Metastatic Pancreatic Carcinoma in the Ovary (tissue), 1 donor: ENCODE measurements around the gene LRFN5.

- PRO-cap: no peak
These were observed 2.6 kb downstream of the FOXA1 start for GRCh38 chr14:37592256-37593105.

DNA sequence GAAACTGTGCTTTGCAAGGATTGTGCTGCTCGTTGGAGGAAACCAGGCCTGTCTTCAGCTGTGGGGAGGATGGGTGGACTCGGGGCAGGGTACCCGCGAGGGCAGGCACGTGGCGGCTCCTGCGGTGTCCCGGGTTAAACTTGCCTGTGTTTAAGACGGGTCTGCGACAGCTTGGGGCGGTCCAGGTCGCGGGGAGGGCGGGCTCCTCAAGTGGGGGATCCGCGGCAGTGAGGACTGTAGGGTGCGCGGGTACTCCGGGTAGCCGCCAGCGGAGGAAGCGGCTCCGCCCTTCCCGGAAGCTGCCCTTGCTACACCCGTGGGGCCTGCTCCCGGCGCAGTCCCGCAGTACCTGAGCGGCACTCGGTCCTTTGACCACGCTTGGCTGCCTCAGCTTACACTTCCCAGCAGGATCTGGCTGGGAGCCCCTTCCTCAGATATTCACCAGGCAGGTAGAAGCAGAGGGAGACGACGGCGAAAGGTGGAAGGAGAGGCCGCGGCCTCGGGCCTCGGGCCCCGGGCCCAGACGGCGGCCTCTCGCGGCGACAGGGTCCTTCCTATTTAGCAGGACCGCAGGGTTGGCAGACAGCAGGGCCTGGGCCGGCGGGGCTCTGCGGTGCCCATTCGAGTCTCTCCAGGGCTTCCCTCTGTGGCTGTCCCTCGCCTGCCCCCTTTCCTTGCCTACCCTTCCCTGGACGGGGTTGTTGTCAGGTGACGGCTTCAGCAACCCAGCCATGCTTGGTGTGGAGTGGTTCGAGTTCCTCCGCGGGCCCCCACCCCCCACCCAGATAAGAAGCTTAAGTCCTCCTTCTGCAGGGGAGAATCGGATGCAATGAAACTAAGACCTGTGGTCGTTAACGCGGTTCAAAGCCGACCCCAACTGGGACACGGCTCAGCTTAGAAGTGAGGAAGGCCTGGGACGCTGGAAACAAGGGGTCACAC is 3.0 kb downstream of the TTC6 start:
- PRO-cap: no peak

- PRO-cap: no peak
These were observed 2.5 kb downstream of the SSTR1 start for GRCh38 chr14:38210009-38210740.

DNA sequence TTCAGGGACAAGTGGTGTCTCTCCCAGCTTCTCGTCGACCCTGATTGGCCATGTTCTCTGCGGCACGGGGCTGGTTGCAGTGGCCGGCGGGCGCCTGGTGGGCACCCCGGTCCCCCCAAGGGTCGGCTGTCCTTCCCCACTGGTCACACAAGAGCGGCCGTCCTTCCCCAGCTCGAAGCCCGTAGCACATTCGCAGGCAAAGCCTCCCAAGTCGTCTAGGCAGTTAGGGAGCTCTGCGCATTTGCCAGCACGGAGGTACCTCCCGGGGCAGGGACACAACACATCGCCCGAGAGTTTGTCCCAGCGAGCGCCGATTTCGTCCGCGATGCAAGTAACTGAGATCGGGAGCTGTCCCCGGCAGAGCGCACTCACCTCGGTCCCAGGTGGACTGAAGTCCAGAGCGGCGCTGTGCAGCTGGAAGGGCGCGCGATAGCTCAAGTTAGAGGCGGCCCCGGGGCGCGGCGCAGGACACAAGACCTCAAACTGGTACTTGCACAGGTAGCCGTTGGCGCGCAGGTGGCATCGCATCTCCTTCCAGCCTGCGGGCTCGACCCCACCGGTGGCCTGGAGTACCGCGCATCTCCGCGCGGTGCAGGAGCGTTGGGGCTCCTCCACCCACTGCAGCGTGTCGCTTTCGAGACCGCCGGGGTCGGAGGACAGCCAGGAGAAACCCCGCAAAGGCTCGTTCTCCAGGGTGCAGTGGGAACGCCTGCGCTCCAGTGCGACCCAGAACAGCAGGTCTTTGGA is 702 bp downstream of the CLEC14A start:
- PRO-cap: no peak

DNA sequence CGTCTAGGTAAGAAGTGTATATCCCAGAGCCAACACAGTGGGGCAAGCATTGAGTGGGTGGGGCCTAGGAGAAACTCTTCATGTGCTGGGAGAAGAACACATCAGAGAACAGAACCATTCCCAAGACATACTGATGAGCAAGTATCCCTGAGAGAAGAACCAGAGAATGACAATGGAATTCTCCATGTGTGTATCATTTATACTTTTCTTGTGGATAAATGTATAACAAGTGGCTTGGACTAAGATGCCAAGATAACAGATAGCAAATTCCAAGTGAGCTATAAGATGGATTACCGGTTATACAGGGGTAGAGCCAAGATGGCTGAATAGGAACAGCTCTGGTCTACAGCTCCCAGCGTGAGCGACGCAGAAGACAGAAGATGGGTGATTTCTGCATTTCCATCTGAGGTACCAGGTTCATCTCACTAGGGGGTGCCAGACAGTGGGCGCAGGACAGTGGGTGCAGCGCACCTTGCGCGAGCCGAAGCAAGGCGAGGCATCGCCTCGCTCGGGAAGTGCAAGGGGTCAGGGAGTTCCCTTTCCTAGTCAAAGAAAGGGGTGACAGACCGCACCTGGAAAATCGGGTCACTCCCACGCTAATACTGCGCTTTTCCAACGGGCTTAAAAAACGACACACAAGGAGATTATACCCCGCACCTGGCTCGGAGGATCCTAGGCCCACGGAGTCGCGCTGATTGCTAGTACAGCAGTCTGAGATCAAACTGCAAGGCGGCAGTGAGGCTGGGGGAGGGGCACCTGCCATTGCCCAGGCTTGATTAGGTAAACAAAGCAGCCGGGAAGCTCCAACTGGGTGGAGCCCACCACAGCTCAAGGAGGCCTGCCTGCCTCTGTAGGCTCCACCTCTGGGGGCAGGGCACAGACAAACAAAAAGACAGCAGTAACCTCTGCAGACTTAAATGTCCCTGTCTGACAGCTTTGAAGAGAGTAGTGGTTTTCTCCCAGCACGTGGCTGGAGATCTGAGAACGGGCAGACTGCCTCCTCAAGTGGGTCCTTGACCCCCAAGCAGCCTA is 85.9 kb downstream of the SEC23A start:
- PRO-cap: unidirectional peak, plus-strand start at position 489 of the sequence; unidirectional peak, minus-strand start at position 697 of the sequence

GRCh38 chr14:39103589-39103811 is 465 bp upstream of the SEC23A start:
- PRO-cap: no peak

DNA sequence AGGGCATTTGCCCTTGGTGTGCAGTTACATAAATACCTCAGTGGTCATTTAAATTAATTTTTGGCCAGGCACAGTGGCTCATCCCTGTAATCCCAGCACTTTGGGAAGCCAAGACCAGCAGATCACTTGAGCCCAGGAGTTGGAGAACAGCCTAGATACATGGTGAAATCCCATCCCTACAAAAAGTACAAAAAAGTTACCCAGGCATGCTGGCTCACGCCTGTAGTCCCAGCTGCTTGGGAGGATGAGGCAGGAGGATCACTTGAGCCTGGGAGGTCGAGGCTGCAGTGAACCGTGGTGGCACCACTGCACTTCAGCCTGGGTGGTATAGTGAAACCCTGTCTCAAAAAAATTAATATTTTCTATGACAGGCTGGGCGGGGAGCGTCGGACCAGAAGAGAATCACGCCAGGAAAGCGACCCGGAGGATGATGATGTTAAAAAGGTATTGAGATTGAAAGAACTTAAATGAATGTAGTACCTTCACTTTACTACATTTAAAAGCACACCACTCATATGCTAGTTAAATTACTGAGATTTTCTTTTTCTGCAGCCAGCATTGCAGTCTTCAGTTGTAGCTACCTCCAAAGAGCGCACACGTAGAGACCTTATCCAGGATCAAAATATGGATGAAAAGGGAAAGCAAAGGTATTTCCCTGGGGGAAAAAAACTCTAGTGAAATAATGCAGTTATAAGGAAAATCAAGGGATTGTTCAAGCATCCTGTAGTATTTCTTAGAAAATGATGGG is 2.2 kb downstream of the PNN start:
- PRO-cap: no peak

GRCh38 chr14:39268235-39268673 is 34.5 kb downstream of the MIA2 start:
- PRO-cap: no peak

DNA sequence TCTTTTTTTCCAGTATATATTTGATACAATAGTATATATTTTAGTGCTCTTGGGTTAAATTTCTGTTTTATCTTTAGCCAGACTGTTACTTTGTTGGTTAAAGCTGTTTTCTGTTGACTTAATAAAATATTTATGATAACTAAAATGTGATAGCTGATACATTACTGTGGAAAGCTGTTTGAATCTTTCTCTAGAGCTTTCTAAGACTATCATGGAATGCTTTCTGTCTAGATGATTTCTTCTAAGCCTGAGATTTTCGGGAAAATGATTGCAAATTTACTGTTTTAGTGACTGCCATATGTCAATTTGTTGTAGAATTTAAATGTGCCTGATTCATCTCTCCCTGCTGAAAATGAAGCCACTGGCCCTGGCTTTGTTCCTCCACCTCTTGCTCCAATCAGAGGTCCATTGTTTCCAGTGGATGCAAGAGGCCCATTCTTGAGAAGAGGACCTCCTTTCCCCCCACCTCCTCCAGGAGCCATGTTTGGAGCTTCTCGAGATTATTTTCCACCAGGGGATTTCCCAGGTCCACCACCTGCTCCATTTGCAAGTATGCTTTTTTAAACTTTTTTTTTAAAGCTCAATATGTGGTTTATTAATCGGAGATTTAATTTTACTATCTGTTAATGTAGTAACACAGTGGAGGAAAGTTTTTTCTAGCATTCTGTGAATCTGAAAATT is 83.7 kb downstream of the FBXO33 start:
- PRO-cap: no peak

- PRO-cap: no peak
These were observed 16.0 kb downstream of the FBXO33 start for GRCh38 chr14:39416091-39416801.

DNA sequence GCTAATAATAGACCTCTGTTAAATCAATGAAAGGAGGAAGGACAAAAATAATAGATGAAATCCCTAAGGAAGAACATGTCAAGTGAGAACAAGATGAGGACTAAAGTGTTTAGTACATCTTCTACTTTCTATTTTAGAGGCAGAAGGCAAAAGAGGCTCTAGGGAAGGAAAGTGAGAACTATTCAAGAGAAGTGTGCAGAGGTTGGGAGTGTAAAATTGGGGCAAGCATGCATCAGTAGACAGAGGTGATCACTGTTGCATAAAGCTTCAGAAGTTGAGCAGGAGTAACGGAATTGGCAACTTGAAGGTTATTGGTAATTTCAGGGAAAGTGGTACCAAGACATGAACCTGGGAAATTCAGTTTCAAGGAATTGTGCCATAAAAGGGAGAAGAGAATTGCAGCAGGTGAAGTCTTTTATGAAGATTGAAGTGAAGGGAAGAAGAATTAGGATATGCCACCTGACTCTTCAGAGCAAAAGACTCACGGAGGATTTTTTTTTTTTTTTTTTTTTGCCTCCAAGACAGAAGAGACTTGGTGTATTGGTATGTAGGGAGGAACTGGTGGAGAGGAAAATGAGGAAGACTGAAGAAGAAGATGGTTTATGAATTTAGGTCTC is 57.1 kb upstream of the FBXO33 start:
- PRO-cap: no peak

DNA sequence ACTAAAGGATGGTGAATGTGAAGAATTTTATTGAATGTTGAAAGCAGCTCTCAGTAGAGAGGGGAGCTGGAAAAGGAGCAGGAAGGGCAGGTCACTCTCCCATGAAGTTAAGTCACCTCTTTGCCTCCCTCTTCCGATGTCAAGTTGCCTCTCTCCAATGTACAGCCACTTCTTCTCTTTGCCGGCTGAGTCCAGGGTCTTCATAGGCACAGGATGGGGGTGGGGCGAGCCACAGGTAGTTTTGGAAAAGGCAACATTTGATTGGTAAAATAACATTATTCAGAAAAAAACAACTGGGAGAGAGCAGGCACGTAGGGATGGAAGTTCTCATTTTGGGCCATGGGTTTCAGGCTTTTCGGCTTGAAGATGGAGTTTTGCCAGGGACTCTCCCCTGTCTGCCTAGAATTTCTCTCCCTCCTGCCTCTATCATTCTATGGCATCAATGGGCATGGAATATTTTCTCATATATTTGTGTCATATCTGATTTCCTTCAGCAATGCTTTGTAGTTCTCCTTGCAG is 821.2 kb upstream of the LRFN5 start:
- PRO-cap: no peak

DNA sequence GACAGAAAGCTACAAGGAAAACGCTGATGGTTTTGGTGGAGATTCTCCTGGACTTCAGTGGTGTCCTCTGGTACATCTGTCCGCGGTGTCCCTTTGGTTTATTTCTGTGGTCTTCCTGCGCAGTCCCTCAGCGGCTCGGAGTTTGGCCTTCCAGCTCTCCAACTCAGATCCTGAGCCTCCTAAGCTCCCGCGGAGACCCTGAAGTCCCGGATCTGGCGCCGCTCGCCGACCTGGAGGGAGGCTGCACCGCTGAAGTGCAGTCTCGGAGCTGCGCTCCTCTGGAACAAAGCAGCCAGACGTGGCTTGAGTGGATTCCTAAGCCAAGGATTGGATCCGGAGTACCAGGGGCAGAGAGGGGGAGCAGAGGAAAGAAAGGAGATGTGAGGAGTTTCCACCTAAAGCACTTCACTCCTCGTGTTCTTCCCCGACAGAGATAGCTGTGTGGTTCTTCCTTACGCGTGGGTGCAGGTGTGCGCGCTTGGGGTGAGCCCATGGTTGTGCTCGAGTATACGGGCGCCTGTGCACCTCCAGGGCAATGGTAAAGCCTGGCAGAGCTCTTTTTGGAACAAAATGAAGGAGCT is 1.4 kb upstream of the LRFN5 start:
- PRO-cap: bidirectional peak, plus-strand start at position 254 of the sequence, minus-strand start at position 172 of the sequence

DNA sequence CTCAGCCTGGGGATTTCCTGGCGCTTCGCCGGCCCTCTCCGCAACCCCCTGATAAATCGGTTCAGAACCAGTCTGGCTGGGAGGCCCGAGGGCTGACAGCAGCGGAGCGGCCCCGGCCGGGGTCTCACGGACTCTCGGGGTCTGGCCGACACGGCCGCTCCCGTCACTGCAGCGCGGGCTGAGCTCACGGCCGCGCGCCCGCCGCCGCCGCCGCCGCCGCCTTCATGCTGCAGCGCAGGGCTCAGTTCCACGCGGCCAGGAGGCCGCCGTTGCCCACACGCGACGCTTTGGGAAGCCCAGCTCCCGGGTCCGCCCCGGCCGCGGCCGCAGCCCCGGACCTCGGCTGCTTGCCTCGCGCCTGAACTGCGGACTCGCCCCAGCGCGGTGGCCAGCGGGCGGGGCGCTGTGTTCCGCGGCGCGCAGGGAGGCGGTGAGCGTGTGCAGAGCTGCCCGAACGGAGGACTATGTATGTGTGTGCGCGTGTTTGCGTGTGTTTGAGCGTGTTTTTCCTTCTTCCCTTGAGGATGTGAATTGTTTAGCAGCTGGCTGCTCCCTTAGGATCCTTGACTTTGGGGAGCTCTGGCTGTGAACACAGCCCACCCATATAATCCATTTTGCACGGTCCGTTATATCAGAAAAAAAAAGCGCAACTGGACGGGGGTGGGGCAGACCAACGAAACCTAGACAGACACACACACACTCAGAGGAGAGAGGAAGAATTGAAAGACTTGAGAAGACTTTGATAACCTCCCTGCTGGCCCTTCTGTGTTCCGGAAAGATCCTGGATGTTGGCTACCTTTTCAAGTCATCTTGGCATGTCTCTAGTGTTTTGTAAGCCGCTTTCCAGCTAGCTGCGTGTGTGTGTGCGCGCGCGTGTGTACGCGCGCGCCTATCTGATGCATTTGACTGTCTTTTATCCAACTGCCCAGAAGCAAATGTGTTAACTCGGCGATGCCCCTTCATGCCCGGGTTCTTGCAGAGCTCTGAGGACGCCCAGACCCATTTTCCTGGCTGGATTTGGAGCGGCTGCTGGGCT is at the start of gene LRFN5:
TSS of gene LRFN5 (plus strand) at position 207 of the 1,036 bp plus-strand sequence.
- PRO-cap: no peak

GRCh38 chr14:44384905-44385839 is 121.9 kb downstream of the FSCB start:
- PRO-cap: no peak

GRCh38 chr14:44798361-44798897 is 98.6 kb upstream of the C14orf28 start:
- PRO-cap: no peak

DNA sequence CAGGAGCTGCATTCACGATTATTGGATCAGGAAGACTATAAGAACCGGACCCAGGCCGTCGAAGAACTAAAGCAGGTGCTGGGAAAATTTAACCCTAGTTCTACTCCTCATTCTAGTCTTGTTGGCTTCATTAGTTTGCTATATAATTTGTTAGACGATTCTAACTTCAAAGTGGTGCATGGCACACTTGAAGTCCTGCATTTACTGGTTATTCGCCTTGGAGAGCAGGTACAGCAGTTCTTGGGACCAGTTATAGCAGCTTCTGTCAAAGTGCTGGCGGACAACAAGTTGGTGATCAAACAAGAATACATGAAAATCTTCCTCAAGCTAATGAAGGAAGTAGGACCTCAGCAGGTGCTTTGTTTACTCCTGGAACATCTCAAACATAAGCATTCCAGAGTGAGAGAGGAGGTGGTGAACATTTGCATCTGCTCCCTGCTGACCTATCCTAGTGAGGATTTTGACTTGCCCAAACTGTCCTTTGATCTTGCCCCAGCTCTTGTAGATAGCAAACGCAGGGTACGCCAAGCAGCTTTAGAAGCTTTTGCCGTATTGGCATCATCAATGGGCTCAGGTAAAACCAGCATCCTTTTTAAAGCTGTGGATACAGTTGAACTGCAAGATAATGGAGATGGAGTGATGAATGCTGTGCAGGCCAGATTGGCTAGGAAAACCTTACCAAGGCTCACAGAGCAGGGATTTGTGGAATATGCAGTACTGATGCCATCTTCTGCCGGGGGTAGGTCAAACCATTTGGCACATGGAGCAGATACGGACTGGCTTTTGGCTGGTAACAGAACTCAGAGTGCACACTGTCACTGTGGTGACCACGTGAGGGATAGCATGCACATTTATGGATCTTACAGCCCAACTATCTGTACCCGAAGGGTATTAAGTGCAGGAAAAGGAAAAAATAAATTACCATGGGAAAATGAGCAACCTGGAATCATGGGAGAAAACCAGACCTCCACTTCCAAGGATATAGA is 1.8 kb downstream of the TOGARAM1 start:
- PRO-cap: no peak

GRCh38 chr14:45134565-45135254 is 429 bp upstream of the FKBP3 start:
- PRO-cap: bidirectional peak, plus-strand start at chr14:45134644, minus-strand start at chr14:45134478

- PRO-cap: no peak
These were observed 46.2 kb downstream of the MIS18BP1 start for GRCh38 chr14:45206775-45207220.

- PRO-cap: no peak
These were observed 41.4 kb downstream of the MIS18BP1 start for GRCh38 chr14:45211450-45212196.